A549 (cell line): ENCODE results near the gene EPHB2.

DNA sequence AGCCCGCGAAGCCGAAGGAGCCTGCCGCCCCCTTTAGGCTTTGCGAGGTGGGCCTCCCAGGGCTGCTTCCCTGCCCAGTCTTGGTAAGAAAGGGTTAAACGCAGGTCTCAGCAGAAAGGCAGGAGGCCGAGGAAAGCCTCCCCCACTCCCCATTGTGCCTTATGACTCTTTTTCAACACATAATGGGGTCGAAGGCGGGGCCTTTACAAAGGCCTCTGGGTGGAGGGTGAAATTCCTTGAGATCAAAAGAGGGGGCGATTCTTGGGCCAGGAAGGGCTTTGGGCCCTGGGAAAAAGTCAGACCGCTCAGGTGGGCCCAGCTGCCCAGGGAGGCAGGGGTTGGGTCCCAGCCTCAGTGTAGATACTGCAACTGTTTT, 904 bp downstream of the ALPL start:
- PRO-cap: no peak
CAGE:
- cytosol, long polyA plus RNA: no peak
- long polyA plus RNA: no peak
- nucleus, long polyA plus RNA: no peak

DNA sequence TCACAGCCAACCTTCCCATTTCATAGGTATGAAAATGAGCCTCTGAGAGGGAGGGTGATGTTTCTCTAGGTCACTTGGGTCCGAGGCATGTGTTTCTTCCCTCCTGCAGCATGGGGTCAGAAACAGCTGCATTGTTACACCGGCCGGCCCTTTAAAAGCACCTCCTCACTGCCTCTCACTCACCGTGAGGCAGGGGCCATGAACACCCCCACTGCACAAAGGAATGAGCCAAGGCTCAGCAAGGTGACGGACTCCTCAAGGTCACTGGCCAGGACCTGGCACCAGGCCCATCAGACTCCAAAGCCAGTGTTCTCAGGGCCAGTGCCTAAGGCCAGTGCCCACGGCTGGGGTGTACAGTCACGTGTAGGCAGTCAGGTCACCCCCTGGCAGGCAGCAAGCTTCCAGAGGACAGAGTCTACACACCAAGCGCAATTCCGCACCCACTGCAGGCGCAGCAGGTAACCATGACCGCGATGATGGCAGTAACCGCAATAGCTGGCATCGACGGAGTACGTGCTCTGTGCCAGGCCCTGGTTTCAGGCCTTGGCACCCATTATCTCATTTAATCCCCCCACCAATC, 27.2 kb downstream of the RAP1GAP start:
- PRO-cap: no peak
CAGE:
- cytosol, long polyA plus RNA: no peak
- long polyA plus RNA: no peak
- nucleus, long polyA plus RNA: no peak

GRCh38 chr1:21779678-21780319, 3.1 kb downstream of the USP48 start:
- PRO-cap: no peak
CAGE:
- cytosol, long polyA plus RNA: no peak
- long polyA plus RNA: no peak
- nucleus, long polyA plus RNA: no peak

DNA sequence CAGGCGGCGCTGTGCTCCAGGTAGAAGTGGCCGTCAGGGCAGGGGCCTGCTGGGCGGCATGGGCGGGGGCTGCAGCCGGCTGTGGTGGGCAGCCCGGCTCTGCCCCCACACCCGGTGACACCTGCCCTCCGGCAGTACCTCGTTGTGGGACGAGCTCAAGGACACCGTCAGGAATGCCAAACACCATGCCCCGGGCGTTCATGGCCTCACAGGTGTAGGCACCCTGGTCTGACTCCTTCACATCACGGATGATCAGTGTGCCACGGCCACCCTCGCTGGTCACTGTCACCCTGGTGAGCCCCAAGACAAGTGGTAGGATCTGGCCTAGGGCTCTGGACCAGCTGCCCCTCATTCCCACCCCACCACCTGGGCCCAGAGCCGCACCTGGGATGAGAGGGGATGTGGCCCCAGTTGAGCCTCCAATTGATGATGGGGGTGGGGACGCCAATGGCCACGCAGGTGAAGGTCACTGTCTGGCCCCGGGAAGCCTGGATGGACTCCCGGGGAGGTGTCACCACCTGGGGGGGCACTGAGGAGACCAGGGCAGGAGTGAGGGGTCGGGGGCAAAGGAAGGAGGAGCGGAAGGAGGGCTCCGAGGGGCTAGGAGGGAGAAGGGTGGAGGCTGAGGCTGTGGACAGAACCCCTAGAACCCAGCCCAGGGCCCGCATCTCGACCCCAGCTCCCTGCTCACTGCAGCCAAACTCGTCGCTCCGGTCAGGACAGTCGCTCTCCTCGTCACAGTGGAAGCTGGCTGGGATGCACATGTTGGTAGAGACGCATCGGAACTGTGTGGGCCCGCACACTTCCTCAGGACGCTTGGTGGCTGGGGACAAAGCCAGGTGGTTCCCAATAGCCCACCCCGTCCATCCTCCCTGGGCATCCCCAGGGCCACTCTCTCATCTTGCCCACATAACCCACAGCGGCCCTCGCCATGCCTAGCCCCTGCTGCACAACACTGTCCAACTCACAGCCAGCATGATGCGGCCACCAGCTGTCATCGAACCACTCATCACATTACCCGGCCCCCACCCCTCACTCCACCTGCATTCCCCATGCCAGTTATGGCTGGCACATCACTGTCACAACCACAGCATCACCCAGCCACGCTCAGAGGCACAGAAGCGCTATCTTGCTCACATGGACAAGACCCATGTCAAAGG, 52.1 kb downstream of the HSPG2 start:
- PRO-cap: no peak
CAGE:
- cytosol, long polyA plus RNA: no peak
- long polyA plus RNA: no peak
- nucleus, long polyA plus RNA: no peak

DNA sequence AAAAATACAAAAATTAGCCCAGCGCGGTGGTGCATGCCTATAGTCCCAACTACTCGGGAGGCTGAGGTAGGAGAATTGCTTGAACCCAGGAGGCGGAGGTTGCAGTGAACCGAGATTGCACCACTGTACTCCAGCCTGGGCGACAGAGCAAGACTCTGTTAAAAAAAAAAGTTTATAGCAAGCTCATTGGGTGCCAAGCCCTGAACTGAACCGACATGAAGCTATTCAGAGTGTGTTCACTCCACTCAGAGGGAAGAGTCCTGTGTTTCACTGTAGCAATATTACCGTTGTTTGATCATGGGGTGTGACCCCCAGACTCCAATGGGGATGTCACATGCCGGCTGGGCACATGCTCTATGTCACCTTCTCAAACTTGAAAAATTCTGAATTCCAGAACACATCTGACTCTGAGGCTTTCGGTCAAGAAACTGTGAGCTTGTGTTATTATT, 36.4 kb downstream of the HSPG2 start:
- PRO-cap: no peak
CAGE:
- cytosol, long polyA plus RNA: no peak
- long polyA plus RNA: no peak
- nucleus, long polyA plus RNA: no peak

DNA sequence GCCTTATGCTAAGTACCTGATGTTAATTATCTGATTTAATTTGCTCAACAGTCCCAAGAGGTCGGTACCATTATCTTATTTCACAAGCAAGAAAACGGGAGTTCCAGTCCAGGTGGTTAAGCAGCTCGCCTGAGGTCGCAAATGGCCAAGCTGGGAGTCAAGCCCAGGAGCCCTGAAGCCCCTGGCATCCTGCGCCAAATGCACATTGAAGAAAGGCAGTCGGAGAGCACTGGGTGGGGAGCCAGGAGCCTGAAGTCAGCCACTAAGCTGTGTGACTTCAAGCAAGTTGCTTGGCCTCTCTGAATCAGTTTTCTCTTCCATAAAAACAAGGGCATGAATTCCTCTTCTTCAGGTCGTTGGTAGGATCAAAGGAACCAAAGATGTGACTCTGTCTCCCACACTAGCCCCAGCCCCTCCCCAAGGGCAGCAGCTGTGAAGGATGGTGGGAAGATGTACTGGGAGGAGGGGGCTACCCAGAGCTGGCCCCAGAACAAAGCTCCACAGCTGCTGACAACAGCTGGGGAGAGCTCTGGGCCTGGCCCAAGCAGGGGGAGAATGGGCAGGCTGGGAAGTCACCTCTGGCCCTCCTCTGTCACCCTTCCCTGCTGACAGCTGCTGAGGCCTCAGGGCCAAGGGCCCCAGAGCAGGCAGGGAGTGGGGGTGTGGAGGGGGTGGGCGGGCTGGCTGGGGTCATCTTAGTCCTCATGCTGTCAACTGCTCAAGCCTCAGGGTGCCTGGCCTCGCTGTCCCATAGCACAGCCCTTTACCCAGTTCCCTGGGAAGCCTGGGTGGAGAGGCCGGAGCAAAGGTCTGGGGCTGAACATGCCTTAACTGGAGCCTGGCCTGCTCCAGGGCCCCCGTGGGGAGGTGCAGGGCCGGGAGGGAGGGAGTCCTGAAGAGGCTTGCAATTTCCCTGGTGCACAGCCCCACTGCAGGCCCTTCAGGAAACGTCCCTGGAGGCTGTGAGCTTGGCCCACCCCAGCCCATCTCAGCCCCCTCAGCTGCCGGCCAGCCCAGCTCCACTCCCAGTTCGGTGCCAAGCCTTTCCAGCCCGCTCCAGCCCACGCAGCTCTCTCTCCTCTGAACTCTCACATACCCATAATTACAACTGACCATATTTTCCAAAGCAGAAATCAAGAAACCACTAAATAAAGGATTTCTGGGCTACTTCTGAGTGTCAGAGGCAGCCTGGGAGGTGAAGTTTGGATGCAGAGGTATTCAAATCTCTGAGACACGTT, 25.9 kb downstream of the HSPG2 start:
- PRO-cap: no peak
CAGE:
- cytosol, long polyA plus RNA: no peak
- long polyA plus RNA: no peak
- nucleus, long polyA plus RNA: no peak

GRCh38 chr1:21938550-21939075, 1.5 kb upstream of the HSPG2 start:
- PRO-cap: no peak
CAGE:
- cytosol, long polyA plus RNA: no peak
- long polyA plus RNA: no peak
- nucleus, long polyA plus RNA: no peak

DNA sequence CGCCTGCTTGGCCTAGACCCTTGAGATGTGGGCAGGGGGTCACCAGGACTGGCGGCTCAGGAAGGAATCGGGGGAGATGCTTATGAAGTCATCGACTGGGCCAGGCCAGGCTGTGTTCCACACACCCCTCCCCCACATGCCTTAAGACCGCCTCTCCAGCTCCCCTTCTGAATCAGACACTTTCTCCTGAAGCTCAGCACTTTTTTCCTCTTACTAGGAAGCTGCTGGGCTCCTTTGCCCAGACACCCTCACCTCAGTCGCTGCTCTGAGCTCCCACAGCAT, 28.2 kb downstream of the WNT4 start:
- PRO-cap: no peak
CAGE:
- cytosol, long polyA plus RNA: no peak
- long polyA plus RNA: no peak
- nucleus, long polyA plus RNA: no peak

- PRO-cap: no peak
CAGE:
- cytosol, long polyA plus RNA: no peak
- long polyA plus RNA: no peak
- nucleus, long polyA plus RNA: no peak
Measured at GRCh38 chr1:22142459-22143027, 354 bp downstream of the WNT4 start.

- PRO-cap: no peak
CAGE:
- cytosol, long polyA plus RNA: no peak
- long polyA plus RNA: no peak
- nucleus, long polyA plus RNA: no peak
Measured at GRCh38 chr1:22176587-22176993, 33.7 kb upstream of the WNT4 start.

- PRO-cap: no peak
CAGE:
- cytosol, long polyA plus RNA: no peak
- long polyA plus RNA: no peak
- nucleus, long polyA plus RNA: no peak
Measured at GRCh38 chr1:22257244-22257945, 114.5 kb upstream of the WNT4 start.

DNA sequence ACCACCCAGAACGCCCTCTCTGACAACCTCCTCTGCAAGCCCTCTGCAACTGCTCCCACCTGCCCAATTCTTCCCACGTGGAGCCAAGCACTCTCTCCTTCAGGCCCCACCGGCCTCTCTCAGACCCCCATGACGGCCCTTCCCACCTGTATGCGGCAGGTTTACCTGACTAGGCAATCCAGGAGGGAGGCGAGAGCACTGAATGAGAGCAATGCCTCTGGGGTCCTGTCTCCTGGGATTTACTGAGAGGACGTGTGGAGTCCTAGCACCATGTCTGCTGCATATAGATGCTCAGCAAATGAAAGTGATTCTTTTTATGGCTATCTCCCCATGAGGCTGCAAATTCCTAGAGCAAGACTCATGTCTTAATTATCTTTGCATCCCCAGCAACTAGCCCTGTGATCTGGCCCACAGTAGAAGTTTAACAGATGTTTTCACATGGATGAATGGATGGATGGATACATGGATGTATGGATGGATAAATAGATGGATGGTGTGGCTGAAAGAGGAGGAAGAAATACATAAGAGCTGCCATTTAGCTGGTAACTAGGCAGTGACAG, 32.9 kb upstream of the ZBTB40 start:
- PRO-cap: no peak
CAGE:
- cytosol, long polyA plus RNA: no peak
- long polyA plus RNA: no peak
- nucleus, long polyA plus RNA: no peak

DNA sequence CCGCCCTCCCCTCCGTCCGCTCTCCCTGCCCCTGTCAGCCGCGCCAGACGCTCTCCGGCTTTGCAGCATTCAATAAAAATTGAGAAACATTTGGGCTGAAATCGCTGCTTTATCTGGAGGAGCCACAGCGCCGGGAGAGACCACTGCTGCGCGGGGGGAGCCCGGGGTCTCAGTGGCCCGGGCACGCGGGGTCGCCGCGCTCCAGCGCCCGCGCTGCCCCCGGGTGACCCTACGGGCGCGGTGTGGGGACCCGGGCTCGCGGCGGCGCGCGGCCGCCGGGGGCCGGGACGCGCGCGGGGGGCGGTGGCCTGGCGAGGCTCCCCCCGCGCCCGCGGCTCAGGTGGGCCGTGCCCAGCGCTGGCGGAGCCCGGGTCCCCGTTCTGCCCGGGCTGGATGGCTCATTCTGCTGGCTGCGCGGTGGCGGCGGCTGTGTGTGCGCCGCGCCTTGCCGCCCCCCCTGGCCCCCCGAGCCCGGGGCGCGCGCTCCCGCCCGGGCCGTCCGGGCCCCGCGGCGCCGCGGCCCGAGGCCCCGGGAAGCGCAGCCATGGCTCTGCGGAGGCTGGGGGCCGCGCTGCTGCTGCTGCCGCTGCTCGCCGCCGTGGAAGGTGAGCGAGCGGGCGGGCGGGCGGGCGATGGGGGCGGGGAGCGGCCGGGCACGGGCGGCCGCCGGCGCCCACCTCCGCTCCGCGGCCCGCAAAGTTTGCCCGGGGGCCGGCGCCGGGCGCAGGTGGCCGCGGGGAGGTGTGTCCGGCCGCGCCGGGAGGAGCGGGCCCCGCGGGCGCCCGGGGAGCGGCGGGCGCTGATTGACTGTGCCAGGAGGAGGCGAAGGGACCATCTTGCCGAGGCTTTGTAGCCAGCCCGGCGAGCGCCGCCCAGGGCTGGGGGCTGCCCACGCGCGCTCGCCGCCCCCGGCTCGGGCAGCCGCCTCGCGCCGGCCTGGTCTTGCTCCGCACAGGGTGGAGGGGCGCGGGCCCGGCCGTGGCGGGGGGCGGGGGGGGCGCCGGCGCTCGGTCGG, at the start of gene EPHB2:
Gene EPHB2, plus strand, starts transcription at position 401 of the 1,015 bp plus-strand sequence.
- PRO-cap: unidirectional peak, plus-strand start at position 401 of the sequence
CAGE:
- cytosol, long polyA plus RNA: no peak
- long polyA plus RNA: no peak
- nucleus, long polyA plus RNA: no peak

DNA sequence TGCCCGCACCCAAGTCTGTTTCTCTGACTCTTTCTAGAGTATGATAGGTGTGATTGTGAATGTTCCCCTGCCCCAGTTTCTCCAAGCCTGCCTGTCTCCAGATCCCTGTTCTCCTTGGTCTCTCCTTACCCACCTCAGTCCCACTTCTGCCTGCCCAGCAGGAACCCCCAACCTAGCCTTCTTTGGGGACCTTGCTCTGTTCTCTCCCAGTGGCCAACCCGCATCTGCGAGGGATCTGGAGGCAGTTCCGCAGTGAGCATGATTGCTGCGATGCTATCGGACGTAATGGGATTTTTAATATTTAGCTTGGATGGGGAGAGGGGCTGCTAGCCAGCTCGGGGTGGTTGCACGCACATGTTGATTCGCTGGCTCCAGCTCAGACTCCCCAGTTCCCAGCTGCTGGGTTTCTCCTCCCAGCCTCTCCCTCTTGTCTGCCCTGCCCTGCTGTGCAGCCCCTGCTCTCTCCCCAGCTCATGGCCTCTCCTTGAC, 79.9 kb downstream of the EPHB2 start:
- PRO-cap: no peak
CAGE:
- cytosol, long polyA plus RNA: no peak
- long polyA plus RNA: no peak
- nucleus, long polyA plus RNA: no peak

GRCh38 chr1:23093977-23094266, 74.7 kb downstream of the KDM1A start:
- PRO-cap: no peak
CAGE:
- cytosol, long polyA plus RNA: no peak
- long polyA plus RNA: no peak
- nucleus, long polyA plus RNA: no peak

DNA sequence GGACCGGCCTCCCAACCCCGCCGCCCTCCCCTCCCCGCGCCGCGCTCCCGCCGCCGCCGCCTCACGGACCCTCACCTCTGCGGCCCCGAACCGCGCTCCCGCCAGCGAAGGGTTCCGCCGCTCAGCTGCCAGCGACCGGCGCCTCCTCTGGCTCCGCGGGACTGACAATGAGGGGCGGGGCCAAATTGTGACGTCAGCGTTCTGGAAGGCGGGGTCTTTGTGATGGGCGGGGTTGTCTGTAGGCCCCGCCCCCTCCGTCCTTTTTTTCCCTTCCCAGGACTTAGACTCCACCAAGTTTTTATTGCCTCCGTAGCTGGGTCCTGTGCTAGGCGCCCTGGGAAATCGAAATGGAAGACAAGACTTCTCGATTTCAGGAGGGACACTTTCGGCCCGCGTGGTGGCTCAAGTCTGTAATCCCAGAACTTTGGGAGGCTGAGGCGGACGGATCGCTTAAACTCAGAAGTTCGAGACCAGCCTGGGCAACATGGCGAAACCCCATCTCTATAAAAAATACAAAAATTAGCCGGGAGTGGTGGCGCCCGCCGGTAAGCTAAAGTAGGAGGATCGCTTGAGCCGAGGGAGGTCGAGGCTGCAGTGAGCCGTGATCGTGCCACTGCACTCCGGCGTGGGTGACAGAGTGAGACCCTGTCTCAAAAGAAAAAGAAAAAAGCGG, 48.5 kb downstream of the HTR1D start:
- PRO-cap: bidirectional peak, plus-strand start at position 318 of the sequence, minus-strand start at position 166 of the sequence
CAGE:
- cytosol, long polyA plus RNA: no peak
- long polyA plus RNA: start-site peak on the minus strand centred at position 117 of the sequence, 67 bp wide, 357 and 241 reads in 2 replicates
- nucleus, long polyA plus RNA: start-site peak on the minus strand centred at position 142 of the sequence, 32 bp wide, 50 and 70 reads in 2 replicates

- PRO-cap: no peak
CAGE:
- cytosol, long polyA plus RNA: no peak
- long polyA plus RNA: no peak
- nucleus, long polyA plus RNA: no peak
Measured at GRCh38 chr1:23178331-23178693, 39.0 kb downstream of the HTR1D start.

- PRO-cap: no peak
CAGE:
- cytosol, long polyA plus RNA: no peak
- long polyA plus RNA: no peak
- nucleus, long polyA plus RNA: no peak
Measured at GRCh38 chr1:23283811-23284010, 60.4 kb downstream of the HNRNPR start.

- PRO-cap: no peak
CAGE:
- cytosol, long polyA plus RNA: no peak
- long polyA plus RNA: no peak
- nucleus, long polyA plus RNA: no peak
Measured at GRCh38 chr1:23370858-23371702, 1.4 kb upstream of the ZNF436 start.

- PRO-cap: no peak
CAGE:
- cytosol, long polyA plus RNA: no peak
- long polyA plus RNA: no peak
- nucleus, long polyA plus RNA: no peak
Measured at GRCh38 chr1:23417526-23418438, 6.8 kb downstream of the TCEA3 start.